Urinary bladder (tissue), 3 donors: ENCODE results near the genes IFI6 and STX12.

DNA sequence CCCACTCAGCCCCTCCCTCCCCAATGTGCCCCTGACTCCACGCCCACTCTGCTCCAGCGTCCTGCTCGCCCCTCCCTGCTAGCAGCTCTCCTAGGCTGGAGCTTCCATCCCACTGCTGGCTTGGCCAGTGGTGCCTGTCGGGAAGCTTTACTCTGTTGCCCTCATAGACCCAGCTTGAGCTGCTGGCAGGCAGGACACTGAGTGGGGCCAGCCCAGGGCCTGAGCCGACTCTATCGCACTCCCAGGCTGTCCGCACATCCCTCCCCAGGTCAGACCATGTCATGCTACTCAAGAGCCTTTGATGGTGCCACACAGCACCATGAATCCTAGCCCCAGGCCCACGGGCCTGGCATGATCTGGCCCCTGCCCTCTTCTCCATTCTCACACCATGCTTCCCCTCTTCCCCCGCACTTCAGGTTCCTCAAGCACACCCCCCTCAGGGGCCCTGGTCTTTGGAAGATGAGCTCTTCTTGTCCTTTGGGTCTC is 17.1 kb downstream of the SLC9A1 start:
- PRO-cap, result no peak
- RAMPAGE, long total RNA, result no peak

DNA sequence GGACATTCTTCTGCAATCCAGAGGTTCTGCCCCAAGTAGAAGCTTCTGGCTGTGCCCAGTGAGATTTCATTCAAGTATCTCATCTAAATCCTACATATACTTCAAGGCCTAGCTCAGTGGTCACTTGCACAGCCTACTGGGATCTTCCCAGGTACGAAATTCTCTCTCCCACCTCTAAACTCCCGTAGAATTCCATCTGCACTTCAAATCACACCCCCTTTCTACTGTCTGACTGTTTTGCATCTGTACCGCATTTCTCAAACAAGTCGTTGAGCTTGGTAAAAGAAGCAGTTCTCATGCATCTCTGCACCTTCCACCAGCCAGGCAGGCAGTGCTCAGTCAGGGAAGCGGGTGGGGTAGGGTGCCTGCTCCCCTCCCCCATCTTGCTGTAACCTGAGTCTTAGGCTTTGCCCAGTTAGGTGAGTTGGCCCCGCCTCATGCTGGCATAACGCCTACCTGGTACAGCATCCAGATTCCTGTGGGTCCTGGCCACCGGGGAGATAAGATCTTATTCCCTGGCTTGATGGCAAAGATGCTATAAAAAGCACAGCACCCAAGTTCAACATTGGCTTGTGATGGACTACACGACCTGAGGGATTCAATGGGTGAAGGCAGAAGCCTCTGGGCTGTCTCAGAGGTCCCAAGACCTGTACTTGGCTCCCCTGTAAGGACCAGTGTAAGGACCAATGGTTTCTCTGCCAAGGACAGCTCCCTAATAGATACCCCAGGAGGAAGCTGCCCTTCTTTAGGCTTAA is 13.4 kb downstream of the SLC9A1 start:
- PRO-cap, result no peak
- RAMPAGE, long total RNA, result no peak

- PRO-cap, result no peak
- RAMPAGE, long total RNA, result no peak
Measured at GRCh38 chr1:27153811-27154234, 1.1 kb downstream of the SLC9A1 start.

- PRO-cap, result no peak
- RAMPAGE, long total RNA, result no peak
Measured at GRCh38 chr1:27290593-27291479, 31.1 kb upstream of the TMEM222 start.

DNA sequence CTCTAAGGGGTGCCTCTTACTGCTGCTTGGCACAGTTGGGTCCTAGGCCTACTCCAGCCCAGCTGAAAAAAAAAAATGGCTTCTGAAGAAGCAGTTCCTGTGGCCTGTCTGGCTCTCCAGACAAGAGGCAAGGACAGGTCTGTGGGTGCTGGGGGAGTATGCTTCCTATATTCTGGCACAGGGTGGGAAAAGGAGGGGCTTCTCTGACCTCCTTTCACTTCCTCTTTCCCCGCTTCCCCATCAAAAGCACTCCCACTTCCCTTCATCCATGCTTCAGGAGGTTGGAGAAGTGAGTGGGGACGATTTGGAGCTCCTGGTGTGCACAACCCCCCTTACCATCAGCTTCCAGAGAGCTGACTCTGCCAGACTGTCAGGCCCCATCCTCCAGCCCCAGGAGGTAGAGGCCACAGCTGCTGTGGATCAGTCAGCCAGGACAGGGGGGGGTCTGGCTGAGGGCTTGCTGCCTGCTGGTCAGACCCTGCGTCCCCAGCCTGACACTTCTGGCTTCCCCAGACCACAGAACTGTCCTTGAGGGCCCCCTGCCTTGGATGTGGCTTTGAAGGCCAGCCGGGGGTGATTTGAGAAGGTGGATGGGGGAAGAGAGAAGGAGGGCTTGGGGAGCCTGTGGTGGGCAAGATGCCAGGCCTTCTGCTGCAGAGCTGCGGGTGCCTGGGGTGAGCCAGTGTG is 21.6 kb upstream of the TMEM222 start:
- PRO-cap, result no peak
- RAMPAGE, long total RNA, result no peak

DNA sequence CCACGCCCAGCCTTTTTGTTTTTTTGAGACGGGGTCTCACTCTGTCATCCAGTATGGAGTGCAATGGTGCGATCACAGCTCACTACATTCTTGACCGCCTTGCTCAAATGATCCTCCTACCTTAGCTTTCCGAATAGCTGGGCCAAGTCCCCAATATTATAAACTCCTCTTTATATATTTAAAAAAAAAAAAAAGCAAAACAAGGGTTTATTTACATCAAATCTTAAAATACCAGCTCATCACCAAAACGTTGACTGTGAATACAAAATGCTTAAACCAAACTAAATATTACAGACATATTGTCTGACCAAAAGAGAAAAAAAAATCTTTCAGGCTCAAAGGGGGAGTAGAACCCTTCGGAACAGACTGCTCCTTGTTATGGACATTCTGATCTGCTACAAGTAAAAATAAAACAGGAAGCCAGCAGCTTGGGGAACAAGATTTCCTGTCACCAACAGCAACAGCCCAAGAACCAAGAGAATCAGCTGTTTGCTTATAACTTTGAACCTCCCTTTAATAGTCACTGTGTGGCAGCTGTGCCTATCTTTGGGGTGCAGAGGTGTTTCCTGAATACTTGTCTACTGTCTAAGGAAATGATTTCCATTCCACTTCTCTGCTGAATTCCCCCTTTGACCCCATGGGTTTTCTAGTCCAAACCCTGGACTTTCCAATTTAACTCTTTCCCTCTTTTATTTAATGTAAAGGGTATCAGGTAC is 38.4 kb downstream of the GPR3 start:
- PRO-cap, result no peak
- RAMPAGE, long total RNA, result no peak

GRCh38 chr1:27488007-27489064 is 1.6 kb downstream of the WASF2 start:
- PRO-cap, result no peak
- RAMPAGE, long total RNA, result no peak

DNA sequence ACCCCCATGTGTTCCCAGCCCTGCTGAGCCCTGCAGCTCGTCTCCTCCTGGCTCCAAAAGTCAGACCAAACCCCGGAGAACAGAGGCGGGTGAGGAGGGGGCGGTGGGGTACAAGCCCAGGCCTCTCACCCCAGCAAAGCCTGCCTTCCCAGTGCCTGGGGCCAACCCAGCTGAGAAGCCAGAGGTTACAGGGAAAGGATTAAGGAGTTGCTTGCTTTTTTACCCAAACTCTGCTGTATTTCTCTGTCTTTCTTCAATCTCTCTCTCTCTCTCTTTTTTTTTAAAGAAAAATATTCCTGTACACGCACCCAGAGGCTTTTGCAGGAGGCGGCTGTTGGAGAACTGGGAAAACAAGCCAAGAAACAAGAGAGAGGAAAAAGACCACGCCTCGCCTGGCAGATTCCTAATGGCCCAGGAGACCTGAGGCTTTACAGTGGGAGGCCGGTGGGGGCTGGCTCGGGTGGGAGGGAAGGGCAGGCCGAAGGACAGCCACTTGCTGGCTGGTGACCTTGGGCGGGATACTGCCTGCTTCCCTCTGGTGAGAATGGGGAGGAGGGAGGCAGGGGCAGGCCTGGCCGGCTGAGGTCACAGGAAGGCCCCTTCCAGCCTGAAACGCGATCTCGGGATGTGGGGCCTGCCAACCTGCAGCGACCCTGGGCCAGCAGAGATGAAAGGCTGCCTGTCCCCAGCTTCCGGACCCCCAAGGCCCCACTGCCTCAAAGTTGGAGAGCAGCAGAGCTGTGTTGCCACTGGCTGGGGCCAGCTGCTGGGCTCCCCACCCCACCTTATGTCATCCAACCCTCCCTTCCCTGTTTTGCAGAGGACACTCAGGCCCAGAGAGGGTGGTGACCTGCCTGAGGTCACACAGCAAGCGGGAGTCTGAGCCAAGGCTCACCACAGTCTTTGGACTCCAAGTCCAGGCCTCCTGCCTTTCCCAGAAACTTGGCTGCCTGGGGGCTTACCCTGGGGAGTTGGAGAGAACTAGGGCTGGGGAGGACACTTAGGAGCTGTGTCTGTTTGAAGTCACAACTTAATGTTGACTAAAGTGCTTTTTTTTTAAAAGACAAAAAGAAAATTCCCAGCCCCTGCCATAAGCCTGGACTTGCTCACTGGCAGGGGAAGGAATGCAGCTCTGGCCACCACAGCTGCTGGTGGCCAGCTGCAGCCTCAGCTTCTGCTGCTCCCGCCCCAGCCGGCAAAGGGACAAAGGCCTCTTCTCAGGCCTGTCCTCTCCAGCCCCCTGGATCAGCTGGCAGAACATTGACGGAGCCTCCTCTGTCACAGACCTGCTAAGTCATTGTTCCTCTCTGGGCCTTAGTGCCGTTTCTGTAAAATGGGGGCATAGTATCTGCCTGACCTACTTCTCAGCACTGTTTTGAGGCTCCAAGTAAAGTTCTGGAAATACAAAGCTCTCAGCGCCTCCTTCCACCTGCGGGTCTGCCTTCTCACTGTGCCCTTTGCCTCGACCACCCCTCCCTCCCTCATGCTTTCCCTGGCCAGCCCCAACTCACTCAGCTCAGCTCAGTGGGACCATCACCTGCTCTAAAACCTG is 14.8 kb upstream of the WASF2 start:
- PRO-cap, result bidirectional peak, plus-strand start at position 459 of the sequence, minus-strand start at position 344 of the sequence; unidirectional peak, plus-strand start at position 1,100 of the sequence
- RAMPAGE, long total RNA, result no peak

DNA sequence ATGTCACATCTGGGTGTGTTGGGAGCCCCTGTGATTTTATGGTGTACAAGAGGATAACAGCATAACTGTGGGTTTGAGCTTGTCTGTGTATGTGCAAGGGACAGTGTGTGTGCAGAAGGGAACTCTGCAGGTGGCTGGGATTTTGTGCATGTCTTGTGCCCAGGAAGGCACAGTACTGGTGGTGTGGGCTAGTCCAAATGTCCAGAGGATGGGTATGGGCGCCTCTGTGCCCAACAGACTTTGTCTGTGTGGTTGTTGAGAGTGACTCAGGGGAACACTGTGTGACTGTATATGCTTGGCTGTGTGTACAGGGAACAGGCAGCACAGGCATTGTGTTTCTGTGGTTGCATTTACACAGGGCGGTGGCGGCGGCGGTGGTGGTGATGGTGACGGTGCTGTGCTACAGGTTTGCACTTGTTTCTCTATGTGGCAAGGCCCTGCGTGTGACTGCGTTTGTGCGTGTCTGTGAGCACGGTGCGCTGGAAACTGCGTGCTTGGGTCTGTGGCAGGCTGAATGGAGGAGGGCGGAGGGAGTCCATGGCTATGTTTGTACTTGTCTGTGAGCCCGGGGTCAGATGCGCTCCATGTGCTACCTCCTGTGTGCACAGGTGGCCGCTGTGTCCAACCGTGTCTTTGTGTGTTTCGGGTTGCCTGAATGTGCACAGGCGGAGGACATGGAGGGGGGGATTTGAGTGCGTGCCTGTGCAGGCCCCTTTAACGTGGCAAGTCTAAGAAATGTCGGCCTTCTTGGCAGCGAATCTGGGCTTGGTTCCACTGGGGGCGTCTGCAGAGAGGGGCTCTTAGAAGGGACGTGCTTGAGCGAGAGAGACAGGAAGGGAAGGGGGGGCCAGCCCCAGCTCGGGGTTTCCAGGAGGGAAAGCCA is 32.4 kb upstream of the WASF2 start:
- PRO-cap, result no peak
- RAMPAGE, long total RNA, result no peak

DNA sequence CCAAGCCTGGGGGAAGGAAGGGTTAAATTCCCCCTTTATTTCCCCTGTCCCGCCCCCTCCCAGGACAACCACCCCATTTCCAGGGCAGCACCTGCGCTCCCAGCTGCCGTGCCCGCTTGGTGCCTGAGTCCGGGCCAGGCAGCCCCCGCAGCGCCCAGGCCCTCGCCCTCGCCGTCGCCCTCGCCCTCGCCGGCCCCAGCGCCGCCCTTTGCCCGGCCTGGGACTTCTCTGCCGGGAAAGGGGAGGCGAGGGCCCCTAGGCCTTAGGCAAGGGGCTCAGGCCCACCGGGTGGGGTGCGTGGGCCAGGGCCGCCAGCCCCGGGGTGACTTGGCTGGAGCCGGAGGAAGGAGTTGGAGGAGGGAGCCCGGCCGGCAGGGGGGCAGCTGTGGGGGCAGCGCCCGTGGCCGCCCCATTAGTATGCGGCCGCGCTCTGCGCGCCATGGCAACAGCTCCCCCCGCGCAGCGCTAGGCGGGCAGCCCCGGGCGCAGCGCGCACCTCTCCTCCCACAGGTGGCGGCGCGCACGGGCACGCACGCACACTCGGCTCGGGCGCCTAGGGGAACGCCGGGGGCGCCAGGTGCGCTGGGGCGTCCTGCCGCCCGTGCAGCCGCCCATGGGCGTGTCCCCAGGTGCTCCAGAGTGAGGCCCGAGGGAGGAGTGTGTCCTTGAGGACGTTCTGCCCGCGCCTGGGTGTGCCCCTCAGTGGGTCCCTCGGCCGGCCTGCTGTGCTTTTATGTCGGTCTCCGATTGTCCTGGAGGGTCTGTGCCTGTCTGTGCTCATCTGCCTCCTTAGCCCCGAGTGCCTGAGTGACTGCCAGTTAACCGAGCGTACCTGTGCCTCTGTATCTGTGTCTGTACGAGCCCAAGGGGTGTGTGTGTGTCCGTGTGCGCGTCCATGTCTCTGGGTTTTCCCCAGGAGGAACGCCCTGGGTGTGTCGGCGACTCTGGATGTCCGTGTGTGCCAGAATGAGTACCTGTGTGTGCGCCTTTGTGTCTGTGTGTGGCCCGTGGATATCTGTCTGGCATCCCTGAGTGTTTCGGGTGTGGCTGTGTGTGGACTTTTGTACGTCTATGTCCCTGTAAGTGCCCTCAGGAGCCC is 38.1 kb upstream of the WASF2 start:
- PRO-cap, result bidirectional peak, plus-strand start at position 509 of the sequence, minus-strand start at position 329 of the sequence
- RAMPAGE, long total RNA, result no peak

GRCh38 chr1:27532428-27532830 is 42.5 kb upstream of the WASF2 start:
- PRO-cap, result no peak
- RAMPAGE, long total RNA, result no peak

DNA sequence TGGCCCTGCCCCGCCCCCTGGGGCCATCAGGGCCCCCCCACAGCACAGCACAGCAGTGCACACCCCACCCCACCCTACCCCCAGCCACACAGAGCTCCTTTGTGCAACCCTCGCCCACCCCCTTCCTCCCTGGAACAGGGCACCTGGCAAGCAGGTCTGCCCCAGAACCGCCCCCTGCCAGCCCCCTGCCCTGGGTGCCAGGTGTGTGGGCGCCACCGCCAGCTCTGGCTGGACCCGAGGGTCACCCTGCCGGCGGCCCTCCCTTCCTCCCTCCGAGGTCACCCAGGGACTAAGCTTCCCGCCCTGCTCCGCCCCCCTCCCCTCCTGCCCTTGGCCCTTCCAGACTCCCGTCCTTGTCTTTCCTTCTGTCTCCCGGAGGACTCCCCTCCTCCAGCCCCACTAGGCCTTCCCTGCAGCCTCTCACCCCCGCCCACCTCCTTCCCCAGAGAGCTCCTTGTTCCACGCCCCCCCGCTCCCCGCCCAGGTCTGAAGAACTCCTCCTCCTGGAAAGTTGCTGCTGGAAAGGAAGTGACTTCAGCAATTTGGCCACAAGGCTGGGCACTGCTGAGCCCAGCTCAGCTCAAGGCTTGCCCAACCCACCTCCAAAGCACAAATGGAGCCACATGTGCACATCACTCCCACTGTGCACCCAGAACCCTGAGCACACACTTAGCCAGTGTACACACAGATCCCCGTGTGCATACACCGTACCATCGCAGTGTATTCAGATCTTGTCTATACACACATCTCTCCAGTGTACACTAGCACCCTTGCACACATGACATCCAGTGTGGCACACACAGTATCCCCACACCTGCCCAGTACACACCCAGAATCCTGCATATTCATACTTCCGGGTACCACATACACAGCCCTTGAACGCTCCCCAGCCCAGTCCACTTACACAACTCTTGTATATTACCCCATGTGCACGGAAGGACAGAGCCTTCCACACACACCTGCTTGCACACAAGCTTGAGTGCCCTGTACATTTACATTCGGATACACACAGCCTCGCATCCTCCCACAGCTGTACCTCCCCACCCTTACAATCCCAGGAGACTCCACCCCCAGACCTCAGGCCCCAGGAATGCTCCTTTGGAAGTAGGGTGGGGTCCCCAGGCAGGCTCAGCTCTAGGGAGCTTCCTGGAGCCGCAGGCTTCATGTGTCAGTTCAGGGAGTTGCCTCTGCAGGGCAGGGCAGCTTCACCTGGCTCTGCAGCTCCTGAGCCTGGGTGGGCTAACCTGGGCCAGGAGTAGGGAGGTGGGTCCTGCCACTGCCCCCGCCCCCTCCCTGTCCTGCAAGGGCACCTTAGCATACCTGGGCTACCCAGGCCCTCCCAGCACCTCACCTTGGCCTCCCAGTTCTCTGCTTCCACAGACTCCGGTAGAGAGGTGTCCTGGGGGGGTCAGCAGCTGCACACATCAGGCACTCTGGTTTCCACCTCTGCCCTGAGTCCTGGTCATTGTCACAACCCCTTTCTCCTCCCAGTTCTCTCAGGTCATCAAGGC is 46.4 kb downstream of the AHDC1 start:
- PRO-cap, result bidirectional peak, plus-strand start at position 540 of the sequence, minus-strand start at position 374 of the sequence
- RAMPAGE, long total RNA, result no peak

- PRO-cap, result no peak
- RAMPAGE, long total RNA, result no peak
Measured at GRCh38 chr1:27563334-27564438, 40.3 kb downstream of the AHDC1 start.

DNA sequence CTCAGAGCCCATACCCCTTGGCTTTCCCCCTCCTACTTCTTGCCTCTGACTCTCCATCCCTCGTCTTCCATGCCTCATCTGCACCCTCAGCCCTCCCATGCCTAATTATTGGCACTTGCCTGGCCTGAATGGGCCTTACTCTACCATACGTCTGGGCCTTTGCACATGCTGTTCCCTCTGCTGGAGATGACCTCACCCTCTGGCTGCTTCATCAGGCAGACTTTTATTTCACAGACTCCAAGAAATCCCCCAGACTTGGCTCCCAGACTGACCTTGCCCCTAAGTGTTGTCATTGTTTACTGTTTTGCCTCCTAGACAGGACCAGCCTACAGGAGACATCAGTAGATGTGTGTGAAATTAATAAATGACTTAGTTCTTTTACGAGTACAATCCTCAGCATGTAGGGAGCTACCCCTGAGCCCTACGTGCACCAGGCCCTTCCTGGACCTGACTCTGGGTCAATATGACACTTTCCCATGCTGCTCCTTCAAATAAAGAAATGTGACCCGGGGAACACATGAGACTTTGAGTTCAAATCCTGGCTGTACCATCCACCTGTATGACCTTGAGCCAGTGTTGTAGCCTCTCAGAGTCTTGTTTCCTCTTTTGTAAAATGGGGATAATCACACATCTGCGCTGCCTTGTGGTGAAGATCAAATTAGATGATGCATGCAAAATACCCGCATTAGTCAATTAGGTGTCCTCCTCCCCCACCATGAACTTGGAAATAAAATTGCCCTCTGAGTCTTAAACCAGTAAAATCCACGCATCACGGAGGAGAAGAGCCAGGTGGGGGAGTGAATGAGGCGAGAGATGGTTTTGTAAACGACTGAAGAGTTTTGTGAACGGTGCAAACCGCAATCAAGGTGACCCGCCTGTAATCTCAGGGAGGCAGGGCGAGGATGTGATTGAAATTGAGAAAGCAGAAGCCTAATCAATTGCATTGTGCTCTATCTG is 5.5 kb upstream of the AHDC1 start:
- PRO-cap, result no peak
- RAMPAGE, long total RNA, result no peak

- PRO-cap, result no peak
- RAMPAGE, long total RNA, result no peak
Measured at GRCh38 chr1:27618883-27619346, 15.0 kb upstream of the AHDC1 start.

DNA sequence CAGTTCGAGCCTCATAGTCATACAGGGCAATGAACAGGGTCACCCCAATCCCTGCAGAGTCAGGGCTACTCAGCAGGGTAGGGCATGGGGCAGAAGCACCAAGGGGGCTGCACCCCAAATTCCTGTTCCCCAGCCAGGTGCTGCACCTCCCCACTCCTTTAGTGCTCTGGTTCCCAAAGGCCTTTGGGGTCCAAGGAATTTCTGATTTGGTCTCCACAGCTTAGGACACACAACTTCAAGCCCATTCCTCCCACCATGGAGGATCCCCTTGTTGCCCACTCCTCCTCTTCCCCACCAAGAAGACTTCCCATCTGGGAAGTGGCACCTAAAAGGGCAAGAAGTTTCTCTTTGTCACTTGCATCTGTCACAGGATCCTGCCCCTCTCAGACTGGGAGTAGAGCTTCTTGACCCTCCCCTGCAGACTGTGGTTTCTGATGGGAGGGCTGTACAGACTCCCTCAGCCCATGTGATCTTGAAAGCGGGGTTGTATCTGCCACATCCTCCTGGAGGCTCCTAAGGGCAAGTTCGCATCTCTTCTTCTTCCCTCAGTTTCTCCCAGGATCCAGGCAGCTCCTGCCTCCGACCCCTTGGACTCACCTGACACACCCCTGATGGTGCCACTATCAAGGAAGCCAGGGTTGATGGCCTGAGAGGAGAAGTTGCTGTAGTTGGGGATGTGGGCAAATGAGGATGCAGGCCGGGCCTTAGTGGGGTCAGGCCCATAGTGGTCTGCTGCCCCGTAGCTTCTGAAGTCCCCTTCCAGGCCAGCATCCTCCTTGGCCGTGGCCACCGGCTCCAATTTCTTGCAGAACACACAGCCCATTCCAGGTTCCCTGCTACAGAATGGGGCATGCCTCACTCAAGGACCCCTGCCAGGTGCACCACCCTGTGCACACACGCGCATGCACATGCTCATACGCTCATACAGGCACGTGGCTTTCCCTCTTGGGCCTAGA is 11.6 kb downstream of the FGR start:
- PRO-cap, result no peak
- RAMPAGE, long total RNA, result no peak

DNA sequence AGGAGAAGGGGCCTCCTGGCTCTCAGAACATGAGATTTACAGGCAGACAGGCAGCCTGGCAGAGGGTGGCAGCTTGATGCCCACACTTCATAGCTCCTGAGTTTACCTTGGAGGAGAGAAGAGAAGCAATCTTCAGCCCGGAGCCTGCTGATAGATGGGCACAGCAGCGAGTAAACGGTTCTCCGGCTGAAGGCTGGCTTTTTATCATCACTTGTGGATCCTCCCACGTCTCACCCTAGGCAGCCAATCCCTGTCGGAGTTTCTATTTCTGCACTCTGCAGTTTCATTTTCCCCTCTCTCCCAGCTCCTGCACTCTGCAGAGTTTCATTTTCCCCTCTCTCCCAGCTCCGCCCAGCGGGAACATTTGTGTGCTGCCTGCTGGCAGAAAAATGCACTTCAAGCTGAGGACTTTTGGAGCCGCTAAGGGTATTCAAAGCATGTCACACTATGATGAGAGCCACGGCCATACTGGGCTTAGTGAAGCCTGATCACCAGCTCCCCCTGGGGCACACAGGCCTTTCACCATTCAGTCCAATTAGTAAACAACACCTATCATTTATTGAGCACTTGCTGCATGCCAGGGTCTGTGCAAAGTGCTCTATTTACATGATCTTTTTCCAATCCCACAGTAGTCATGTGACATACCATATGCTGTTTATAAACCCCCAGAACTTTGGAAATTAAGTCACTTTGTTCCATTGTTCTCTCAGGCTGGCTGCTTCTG is at the start of gene IFI6:
TSS of gene IFI6 (minus strand) at position 176 of the 724 bp plus-strand sequence.
- PRO-cap, result bidirectional peak, plus-strand start at position 327 of the sequence, minus-strand start at position 176 of the sequence
- RAMPAGE, long total RNA, result no peak

GRCh38 chr1:27772398-27773475 is at the start of gene STX12:
Gene STX12 (plus strand): TSS chr1:27773219.
- PRO-cap, result bidirectional peak, plus-strand start at chr1:27773222, minus-strand start at chr1:27772933
- RAMPAGE, long total RNA, result start-site peak on the plus strand at chr1:27773189-27773269, 427 and 697 reads in 2 replicates

DNA sequence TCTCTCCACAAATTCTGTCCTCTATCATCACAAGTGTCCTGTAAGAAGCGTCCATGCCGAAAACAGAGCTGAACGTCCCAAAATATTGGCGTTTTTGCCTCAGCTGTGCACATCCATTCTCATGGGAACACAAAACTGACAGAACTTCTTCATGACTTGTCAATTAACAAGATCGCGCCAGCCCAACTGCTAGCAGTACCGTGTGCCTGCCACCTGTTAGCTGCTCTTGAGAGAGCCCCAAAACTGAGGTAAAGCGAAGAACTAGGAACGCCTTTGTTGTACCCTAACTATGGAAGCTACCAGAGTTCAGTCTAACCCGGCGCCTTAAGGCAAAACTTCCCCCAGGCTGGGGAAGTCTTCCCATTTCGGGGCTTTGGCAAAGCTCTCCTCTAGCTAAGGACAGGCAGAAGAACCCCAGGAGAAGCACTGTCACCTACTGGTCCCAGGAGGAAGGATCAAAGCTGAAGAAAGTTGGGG is 784 bp downstream of the EYA3 start:
- PRO-cap, result no peak
- RAMPAGE, long total RNA, result no peak

- PRO-cap, result no peak
- RAMPAGE, long total RNA, result no peak
Measured at GRCh38 chr1:28149964-28150887, 26.3 kb downstream of the PTAFR start.